ENCODE data around the genes SLC6A19, IRX1 and ADAMTS16.

DNA sequence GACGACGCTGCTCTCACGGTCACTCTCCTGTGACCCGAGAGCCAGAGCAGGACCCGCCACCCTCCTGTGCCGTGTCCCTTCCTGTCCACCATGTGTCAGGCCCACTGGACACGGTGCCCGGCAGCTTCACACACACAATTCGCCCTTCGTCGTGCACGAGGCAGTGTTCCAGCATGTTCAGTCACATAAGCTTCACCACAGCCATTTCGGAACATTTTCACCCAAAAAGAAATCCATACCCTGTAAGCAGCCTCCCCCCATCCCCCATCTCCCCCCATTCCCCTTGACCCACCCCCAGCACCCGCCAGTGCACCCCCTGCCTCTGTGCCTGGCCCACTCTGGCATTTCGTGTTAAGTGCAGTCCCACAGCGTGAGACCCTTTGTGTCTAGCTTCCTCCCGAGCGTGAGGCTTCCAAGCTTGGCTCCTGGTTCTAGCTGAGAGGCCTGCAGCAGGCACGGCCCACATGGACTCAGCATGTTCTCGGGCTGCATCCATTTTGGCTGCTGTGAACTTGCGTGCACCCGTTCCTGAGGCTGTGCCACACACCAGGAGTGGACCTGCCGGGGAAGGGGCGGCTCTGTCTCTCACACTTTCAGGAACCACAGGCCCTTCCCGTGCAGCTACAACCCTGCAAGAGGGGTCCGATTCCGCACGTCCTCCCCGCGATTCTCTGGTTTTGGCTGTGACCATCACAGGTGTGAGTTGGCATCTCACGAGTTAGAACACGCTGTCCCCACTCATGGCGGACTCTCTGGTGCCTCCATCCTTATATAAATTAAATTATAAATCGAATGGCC is 40.7 kb downstream of the NKD2 start:
- RRBS, result no CpG with 5 or more reads among the region's 34 CpGs

- RRBS, result 29% methylated on average over 31 of the region's 46 CpGs
Measured at GRCh38 chr5:1201287-1201939, at the start of gene SLC6A19. Gene SLC6A19, plus strand, starts transcription at chr5:1201595.

DNA sequence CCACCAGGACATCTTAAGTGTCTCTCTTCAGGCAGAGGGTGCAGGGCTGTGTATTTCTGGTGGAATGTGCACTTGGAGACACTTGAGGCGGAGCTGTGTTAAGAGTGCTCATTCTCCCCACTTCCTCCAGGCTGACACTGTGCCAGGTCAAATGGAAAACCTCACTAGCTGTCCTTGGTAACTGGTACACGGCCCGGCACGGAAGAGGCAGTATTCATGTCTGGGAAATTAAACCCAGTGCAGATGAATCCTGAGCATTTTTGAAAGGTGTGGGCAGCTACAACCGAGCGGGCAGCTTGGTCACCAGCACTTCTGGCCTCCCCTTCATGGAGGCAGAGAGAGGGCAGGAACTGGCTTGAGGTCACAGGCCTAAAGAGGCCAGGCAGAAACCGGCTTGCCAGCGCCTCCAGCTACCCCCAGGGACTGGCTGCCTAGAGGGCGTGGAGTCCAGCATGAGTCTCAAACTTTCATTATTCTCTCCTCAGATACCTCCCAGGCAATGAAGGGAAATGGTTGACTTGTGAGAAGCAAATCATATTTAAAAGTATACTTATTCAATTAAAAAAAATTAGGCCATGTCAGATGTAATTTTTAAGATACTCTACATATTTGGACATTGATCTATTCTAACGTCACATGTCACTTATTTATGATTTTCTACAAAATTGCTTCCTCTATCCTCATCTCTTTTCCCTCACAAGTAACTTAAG is 1.5 kb downstream of the CLPTM1L start:
- RRBS, result no CpG with 5 or more reads among the region's 10 CpGs

DNA sequence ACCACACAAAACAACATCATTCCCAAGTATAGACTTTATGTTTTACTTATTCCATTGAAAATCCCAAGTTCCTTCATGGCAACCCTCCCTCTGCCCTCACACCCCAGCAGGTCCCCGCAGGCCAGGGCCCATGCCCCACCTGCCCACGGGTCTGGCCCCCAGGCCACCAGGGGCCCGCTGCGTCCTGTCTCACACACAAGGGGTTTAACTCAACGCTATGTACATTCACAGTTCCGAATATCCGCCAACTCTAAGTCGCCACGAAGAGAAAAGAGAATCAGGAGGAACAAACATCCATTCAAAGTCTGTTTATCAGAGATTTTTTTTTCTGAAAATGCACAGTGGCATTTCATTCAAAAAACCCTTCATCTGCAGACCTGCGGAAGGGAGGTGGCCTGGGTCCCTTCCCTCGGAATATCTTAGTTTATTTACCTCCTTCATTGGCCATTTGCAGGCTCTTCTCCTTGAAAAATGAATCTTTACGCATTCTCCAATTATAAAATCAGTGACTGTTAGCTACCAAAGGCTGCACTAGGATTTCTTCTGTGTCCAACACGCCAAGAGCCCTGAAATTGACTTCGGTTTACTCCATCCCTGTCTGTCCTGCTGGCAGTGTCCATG is 16.3 kb upstream of the SLC6A3 start:
- RRBS, result no CpG with 5 or more reads among the region's 14 CpGs

- RRBS, result 52% methylated on average over 4 of the region's 22 CpGs
Measured at GRCh38 chr5:2093948-2094446, 211.3 kb upstream of the IRX4 start.

- RRBS, result no CpG with 5 or more reads among the region's 12 CpGs
Measured at GRCh38 chr5:2538195-2538775, 213.2 kb downstream of the IRX2 start.

GRCh38 chr5:3594484-3595506 is 837 bp upstream of the IRX1 start:
- RRBS, result 49% methylated on average over 49 of the region's 104 CpGs

- RRBS, result 51% methylated on average over 36 of the region's 120 CpGs
Measured at GRCh38 chr5:3595507-3596331, at the start of gene IRX1. Gene IRX1, plus strand, starts transcription at chr5:3595832.

GRCh38 chr5:3741559-3741908 is 145.9 kb downstream of the IRX1 start:
- RRBS, result no CpG with 5 or more reads among the region's 8 CpGs

- RRBS, result 13% methylated on average over 17 of the region's 106 CpGs
Measured at GRCh38 chr5:5139977-5141018, at the start of gene ADAMTS16. Gene ADAMTS16, plus strand, starts transcription at chr5:5140330.

GRCh38 chr5:5146403-5146788 is 6.3 kb downstream of the ADAMTS16 start:
- RRBS, result no CpG with 5 or more reads among the region's 10 CpGs

GRCh38 chr5:5494412-5494809 is 71.9 kb downstream of the ICE1 start:
- RRBS, result 3% methylated on average over 4 of the region's 24 CpGs

DNA sequence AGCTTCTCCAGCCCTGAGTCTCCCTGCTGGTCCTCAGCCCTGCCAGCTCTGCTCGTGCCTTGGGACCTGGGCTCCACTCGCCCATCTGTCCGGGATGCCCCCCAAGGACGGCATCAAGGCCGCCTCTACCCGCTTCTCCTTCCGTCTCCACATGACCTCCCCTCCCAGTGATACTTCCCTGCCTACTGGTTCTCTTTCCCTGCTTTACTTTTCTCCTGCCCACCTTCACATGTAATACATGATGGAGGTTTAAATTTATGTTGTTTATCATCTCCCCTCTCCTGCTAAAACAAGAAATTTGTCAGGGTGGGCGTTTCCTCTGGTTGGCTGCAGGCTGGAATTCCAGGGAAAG is 110.3 kb downstream of the ICE1 start:
- RRBS, result no CpG with 5 or more reads among the region's 8 CpGs

GRCh38 chr5:5598448-5599150 is 176.1 kb downstream of the ICE1 start:
- RRBS, result no CpG with 5 or more reads among the region's 11 CpGs

DNA sequence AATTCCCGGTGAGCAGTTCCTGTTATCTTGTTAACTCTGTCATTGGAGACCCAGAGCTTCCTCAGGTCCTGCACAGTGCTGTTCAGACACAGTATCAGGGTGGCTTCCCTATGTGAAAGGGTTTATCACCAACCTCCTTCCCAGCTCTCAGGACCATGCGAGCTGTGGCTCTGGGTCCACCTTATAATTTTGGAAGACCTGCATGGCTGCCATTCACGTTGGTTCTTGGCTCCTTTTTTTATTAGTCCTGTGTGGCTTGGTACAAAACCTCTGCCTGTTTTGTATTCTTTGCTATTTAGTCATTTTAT is 211.8 kb downstream of the ICE1 start:
- RRBS, result no CpG with 5 or more reads among the region's 3 CpGs

DNA sequence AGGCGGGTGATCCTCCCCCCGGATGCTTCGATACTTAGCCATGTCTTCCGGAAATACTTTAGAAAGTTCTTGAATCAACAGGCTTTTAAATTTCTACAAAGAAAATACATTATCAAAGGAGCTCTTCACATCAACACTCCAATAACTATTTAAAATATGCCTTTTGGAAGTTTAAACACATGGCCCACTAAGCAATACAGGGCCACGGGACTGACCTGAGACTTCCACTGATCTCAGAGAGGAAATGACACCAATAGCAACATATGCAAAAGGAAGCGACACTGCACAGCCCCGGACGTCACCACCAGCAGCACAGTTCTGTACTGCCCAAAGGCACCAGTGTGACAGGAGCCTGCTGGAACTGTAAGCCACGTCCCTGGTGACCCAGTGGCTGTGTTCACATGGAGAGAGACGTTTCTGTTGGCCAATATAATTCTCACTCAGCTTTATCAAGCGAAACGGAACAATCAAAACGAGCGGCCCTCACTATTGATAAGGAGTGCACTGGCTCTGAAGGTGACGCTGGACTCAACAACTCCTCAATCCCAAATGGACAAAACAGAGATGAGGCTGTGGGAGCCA is 5.7 kb downstream of the MED10 start:
- RRBS, result no CpG with 5 or more reads among the region's 15 CpGs

DNA sequence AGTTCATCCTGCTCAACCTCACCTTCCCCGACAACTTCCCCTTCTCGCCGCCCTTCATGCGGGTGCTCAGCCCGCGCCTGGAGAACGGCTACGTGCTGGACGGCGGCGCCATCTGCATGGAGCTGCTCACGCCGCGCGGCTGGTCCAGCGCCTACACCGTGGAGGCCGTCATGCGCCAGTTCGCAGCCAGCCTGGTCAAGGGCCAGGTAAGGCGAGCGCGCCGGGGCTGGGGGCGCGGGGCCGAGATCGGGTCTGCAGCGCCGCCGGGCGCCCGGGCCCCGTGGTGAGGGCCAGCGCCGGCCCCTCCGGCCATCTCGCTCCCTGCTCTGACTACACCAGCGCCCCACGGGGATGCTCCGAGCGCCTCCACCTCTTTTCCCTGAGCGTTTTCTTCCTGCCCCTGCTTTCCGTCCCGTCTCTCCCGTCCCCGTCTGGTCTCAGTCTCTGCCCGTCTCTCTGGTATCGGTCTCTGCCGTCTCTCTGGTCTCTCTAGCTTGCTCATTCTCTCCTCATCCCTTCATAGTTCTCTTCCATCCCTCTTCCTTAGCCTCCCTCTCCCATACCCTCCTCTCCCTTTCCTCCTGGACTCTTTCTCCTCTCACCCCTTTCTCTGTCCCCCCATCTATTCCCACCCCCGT is 502 bp downstream of the UBE2QL1 start:
- RRBS, result 8% methylated on average over 8 of the region's 51 CpGs

DNA sequence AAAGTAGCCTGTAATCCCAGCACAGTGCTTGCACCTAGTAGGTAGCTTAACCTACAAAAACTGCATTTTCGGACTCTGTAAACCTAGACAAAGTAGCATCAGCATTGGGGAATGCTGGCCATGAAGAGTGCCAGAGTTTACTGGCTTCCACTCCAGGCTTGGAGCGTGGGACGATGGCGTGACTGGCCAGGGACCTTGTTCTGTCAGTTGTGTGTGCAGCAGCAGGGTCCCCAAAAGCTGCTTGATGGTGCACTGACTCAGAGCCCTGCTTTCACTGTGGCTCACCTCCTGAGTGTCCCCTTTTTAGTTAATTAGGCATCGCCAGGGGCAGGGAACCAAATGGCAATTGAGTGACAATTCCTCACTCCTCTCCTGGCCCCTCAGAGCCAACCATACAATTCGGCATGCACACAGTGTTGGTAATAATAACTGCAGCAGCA is 4.0 kb downstream of the UBE2QL1 start:
- RRBS, result no CpG with 5 or more reads among the region's 6 CpGs

- RRBS, result 7% methylated on average over 10 of the region's 19 CpGs
Measured at GRCh38 chr5:6491454-6491943, 42.8 kb downstream of the UBE2QL1 start.

DNA sequence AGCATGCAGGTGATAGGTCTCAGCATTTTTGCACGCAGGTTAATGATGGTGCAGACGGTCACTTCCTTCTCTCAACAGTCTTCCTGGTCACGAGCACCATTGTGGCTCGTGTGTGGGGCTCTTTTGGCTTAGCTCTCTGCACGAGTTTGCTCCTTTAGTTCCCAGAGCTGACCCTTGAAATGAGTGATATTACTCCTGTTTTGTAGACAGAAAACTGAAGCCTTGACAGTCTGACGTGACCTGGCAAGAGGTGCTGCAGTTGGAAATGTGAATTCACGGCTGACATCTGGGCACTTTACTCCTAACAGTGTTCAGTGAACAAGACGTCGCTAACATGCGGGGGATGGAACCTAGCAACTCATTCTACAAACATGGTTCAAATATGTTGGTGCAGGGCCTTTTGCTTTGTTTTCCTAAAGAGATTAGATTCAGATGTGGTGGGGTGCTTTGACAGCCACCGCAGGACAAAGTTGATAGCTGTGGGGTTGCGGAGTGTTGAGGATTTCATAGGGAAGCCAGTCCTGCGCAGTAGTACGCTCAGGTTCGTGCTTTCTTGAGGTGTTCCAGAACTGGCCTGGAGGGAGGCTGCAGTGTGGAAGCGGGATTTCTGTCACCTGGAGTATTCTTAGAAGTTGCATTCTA is 10.2 kb downstream of the TENT4A start:
- RRBS, result no CpG with 5 or more reads among the region's 16 CpGs

Measured in Ishikawa (cell line).